Ascending aorta (tissue), 1 donor: ENCODE results near the gene SLC35D3.

DNA sequence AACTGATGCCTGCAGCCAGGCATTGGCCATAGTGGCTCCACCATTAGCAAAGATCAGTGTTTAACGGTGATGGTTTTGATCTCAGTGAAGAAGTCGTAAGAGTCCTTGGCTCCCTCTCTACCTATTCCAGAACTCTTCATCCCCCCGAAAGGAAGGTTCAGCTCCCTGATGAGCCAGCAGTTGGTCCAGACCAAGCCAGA lies 31.6 kb downstream of the ALDH8A1 start:
- PRO-cap: no peak

- PRO-cap: no peak
Observed at GRCh38 chr6:134928108-134928724, 21.7 kb downstream of the ALDH8A1 start.

GRCh38 chr6:135030173-135030652 lies 24.4 kb downstream of the HBS1L start:
- PRO-cap: no peak

GRCh38 chr6:135191717-135192156 lies 10.6 kb downstream of the MYB start:
- PRO-cap: no peak

DNA sequence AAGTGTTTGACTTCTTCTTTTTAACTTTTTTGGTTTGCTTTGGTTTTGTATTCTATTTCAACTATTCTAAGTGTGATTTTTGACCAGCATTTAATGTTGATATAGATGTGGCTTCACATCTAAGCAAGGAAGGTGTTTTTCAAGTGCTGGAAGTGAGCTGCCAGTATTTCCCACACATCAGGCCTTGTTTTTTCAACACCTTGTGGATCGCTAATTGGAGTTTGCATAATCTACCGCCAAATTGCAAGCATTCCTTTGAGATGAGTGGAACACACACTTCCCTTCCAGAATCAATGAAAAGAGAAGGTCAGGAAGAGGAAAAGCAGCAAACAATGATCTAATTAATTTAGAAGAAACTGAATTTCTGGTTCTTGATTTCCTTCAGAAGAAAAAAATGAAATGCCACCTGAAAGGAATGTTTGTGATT lies 182.5 kb downstream of the MTFR2 start:
- PRO-cap: no peak

- PRO-cap: no peak
Observed at GRCh38 chr6:136113618-136114369, 136.3 kb downstream of the MTFR2 start.

DNA sequence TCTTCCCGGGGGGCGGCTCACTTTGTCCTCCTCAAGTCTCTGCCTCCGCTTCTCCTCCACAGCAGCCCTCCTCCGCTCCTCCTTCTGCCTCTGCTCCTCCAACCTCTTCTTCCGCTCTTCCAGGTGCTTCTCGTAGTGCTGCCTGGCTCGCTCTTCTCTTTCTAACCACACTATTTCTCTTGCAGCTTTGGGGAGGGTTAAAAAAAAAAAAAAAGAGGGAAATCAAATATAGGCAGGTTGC lies 99.6 kb upstream of the BCLAF1 start:
- PRO-cap: no peak

DNA sequence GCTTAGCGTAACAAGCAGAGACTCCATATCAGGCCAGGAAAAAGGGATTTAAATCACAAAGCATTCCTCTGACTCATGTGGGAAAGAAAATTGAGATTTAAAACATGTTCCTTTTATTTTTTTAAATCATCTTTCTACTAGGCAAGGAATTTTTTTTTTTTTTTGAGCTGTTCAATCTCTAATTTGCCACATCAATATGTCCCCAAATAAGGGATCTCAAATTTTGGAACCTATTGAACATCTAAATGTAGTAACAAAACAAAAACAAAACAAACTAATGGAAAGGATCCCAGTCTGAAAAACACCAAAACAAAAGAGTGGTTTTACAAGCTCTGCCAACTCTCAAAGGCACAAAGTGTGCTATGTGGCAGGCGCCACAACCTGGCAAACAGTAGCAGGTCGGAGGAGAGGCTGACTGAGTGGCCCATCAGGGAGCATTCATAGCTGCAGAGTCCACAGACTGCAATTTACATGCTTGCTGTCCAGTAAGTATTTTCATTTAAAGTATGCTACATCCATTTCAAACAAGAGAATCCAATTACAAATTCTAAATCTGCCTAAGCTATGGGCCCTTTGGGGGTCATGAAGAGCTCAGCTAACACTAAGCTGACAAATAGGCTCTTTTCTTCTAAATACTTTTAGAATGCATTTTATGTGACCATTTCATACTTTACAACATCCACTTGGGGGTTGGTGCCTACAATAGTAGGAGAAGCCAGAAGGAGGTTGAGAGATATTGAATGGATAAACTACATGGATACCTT lies 115.6 kb downstream of the MAP7 start:
- PRO-cap: no peak

DNA sequence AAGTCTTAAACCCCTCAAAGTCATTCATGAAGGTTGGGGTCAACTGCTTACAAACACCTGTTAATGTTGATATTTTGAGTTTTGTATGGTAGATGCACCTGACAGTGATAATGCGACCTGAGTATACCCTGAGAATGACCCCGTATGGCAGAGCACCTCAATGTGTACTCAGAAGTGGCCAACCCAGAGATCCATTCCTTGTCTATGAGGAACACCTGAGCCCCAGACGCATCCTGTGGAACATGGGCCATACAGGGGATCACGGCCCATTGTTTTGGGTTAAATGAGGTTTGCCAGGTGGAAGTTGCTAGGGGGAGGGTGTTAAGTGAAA lies 36.7 kb downstream of the MAP7 start:
- PRO-cap: no peak

- PRO-cap: no peak
Observed at GRCh38 chr6:136788206-136789055, 3.8 kb downstream of the MAP3K5 start.

DNA sequence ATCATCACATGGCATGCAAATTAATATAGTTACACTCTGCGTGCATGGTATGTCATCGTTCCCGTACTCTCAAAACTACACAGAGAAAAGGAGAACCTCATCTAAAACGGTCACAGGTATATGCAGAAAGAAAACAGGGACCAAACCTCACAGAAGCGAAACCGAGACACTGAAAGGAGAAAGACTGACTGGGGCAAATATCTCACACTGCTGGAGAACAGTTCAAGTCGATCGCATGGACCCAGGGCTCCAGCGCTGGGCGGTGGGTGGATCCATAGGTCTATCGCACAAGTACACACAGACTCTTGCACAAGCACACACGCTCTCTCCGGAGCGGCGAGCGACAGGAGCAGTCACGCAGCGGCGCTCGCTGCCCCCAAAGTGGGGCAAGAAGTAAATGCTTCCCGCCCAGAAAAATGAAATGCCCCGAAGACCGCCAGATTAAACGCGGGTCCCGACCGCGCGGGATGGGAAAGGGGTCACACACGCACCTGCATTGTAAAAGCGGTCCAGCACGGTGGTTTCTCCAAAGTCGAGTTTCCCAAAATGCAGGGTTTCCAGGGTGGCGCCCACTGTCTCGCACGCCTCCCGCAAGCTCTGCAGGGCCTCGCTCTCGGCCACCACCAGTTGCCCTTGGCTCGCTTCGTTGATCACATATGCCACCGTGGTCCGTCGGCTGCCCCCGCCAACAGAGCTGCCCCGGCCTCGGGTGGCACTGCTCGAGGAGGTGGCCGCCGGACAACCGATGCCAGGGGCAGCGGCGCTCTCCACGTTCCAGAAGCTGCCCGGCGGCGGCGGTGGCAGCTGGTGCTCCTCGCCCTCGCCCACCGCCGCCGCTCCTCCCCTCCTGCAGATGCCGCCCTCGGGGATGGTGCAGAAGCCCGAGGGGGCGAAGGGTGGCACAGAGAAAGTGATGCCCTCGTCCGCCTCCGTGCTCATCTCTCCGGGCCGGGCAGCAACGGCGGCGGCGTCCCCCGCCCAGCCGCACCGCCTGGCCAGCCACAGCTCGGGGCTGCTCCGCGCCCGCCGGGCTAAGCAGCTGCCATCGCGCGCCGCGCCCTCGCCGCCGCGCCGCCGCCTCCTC lies 716 bp downstream of the MAP3K5 start:
- PRO-cap: bidirectional peak, plus-strand start at position 331 of the sequence, minus-strand start at position 264 of the sequence

- PRO-cap: no peak
Observed at GRCh38 chr6:136922134-136922872, at the start of gene SLC35D3. SLC35D3 (plus strand) TSS chr6:136922301.

DNA sequence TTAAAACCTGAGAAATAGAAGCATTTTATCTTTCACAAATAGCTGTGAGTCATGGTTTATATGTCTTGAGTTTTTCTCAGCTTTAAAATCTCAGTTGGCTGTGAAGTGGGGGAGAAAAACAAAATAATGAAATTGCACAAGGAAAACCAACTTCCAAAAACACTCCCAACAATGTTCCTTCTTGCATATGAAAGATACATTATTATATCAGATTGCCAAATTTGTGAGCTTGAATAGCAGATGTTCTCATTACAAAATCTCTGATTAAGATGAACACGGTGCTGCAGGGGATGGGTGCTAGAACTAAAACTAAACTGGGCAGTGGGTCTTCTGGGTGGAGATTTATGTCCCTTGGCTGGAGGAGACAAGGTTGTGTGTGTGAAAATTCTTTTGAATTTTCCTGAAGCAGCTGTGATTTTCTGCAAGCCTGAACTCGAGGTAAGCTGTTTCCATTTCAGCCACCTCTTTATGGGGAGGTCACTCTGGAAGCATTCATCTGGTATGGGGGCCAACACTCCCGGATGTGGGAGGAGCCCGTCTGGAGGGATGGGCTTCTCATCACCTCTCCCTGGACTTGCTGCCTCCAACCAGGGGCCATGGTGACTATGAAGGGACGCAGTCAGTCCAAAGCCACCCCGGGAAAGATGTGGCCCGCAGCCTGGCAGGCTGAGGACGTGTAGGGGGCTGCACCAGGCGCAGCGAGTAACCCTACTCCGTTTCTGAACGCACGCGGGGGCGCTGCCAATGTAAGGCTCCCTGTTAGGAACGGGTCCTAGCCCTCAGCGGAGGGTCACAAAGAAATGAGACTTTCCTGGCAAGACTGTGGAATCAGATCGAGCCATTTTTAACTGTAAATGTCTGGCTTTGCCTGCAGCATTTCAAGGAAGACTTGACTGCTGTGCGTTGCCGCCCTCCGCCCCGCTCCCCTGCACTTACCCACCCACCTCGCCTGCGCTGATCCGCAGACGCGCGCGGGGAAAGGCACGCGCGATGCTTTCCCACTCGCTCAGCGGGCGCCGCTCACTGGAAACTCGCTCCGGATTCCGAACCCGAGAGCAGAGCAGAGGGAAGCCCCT lies 55.3 kb downstream of the IL20RA start:
- PRO-cap: no peak

DNA sequence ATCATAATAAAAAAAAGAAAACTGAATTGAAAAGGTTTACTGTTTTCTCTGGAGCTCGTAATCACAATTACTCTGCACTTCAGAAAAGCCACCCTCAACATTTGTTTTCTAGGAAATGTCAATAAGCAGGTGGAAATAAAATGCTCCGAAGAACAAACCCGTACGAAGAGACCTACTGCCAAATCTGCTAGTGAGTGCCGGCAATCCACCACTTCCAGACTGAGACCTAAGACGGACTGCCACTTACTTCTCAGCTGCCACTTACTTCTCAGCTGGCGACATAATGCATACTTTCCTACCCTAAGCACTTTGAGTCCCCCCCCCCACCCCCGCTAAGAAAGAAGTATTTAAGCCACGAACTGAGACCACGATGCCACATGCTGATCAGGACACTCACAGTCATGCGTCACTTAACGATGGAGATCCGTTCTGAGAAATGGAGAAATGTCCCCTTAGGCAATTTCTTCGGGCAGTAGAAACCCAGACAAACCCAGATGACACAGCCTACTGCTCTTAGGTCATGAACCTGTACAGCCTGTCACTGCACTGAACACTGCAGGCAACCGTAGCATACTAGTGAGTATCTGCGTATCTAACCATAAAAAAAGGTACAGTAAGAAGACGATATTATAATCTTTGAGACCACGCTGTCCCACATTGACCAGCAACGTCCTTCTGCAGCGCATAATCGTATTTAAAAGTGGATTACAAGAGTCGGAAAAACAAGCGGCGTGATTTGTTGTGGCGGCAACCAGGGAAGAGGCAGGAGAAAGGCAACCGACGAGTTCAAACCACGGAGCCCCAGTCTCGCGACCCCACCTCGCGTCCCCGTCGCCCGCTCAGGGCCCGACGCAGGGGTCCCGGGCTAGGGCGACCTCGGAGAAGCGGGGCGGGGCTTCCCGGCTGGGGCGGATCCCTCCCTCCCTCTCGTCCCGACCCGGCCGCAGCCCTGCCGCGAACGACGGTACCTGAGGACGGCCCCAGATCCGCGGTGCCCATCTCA lies 609 bp downstream of the IFNGR1 start:
- PRO-cap: unidirectional peak, minus-strand start at position 841 of the sequence

DNA sequence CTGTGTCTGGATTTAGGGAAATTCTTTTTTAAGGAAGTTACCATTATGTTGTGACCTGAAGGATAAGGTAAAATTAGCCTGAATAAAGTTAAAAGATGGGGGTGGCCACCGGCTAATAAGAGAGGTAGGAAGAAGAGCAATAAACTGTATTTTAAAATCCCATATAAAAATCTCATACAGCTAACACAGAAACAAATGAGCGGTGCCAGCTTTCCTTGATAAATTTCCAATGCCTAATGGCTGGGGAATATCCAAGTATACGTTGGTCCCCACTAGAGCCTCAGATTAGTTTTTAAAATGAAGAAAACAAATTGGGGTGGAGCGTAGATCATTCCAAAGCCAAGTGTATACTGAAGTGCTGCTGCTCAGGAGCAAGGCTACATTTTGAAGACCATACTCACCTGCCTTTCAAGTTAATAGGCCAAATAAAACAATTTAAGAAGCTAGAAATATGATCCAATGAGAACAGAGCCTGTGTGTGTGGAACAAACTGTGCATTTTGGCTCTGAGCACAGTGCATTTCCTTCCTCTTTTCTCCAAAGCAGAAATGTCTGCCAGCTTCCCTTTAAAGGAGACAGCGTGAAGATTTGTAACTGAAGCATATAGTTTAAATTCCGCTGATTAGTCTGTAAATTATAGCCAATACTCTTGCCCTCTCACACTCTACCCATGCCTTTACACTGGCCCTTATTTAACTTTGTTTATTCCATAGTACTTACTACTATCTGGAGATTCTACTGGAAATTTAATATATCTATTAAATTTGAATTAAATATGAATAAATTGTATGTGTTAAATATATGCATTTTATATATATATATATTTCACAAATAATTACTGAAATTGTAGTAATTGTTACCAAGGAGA lies 3.2 kb upstream of the IFNGR1 start:
- PRO-cap: no peak

GRCh38 chr6:137223500-137224109 lies 4.4 kb upstream of the IFNGR1 start:
- PRO-cap: no peak

DNA sequence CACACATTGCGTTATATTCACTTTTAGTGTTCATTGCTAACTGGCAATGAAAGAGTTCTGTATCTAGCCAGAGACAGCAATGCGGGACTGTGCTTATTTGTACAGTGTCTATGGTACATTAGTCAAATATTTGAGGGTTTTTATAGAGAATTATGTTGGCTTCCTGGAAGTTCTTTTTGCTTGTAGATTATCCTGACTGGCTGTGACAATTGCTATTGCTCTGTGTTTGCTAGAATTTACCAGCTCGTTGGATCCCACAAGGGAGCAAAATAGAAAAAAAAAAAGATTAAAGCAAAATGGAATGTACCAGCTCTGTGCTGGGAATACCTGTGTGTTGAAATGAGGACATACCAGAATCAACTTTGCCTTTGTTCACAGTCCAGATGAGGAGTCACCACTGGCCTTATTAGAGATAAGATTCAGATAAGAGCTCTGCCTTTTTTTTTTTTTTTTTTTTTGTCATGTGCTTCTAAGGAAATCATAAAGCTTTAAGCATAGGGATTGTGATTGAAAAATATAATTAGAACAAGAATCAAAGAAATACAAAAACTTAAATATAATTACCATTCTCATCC lies 22.5 kb upstream of the IFNGR1 start:
- PRO-cap: no peak

- PRO-cap: no peak
Observed at GRCh38 chr6:137309293-137309587, 90.1 kb upstream of the IFNGR1 start.

- PRO-cap: no peak
Observed at GRCh38 chr6:137341563-137342184, 122.5 kb upstream of the IFNGR1 start.

GRCh38 chr6:137353749-137354490 lies 134.7 kb upstream of the IFNGR1 start:
- PRO-cap: no peak